ENCODE data around the genes HMGB3, DUSP9 and PNCK.

DNA sequence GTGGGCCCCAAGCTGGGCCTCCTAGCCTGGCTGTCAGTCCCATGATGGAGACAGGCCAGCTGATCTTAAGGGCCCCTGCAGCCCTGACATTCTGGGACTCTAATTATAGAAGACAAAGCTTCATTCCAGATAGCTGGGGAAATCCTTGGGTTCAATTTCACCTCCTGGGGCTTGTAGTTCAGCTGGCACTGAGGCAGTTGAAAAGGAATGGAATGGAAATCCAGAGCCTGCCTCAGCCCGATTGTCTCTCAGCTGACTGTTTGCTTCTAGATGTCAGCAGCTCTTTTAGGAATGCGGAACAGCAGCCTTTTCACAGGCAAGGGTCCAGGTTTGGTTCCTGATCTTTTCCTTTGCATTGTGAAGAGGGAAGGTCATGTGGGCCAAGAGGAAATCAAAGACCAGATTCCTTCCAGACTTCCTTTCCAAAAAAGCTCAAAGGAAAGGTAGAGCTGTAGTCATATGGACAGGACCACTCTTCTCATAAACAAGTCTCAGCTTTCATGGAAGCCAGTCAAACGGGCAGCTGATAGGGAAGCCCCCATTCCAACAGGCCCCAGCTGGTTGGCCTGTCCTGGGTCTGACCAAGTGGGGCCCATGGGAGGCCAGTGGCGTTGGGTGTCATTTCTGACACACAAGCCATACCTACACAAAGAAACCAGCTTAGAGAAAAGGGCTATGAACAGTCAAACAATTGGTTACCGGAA, 149.8 kb upstream of the MAMLD1 start:
- PRO-cap, result no peak
- RRBS, result no CpG with 5 or more reads among the region's 5 CpGs

DNA sequence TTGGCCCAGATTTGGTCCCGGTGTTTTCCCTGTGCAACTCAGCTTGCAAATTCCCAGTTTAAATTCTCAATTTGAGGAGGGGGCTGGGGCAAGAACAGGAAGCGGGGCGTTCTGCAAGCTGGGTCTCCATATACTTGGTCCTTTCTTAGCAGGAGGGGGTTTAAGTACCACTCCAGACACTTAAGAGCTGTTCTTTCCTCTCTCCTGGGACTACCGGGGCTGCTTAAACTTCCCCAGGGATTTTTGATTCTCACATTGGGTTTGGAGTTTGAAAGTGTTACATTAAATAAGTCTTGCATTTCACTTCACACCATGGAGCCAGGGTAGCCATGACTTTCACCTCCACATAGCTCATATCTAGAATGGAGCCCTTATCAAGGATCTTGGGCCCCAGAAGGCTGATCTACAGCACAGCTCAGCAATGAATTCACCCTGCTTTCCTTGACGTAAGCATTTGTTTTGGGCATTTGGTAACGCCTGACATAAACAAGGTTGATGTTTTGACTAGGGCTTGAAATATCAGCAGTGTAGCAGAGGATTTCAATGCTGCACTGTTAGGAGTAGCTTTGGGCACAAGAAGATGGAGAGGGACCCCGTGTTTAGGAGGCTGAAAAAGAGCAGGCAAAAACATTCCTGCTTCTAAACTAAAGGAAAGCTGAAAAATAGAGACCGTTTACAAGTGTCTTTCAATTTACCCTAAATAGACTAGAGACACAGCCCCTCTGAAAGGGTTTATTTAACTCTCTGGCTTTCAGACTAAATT, 64.7 kb upstream of the MAMLD1 start:
- PRO-cap, result no peak
- RRBS, result 100% methylated on average over 1 of the region's 8 CpGs

DNA sequence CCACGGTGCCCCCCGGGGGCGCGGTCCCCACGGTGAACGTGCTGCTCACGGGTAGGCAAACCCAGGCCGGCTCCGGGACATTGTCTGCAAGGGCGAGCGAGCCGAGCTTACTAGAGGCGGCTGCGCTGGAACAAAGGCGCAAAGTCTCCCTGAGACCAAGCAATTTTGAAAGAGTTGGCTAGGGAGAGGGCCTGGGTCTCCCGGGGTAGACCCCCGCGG, 1.4 kb downstream of the MAMLD1 start:
- PRO-cap, result no peak
- RRBS, result 6% methylated on average over 15 of the region's 18 CpGs

DNA sequence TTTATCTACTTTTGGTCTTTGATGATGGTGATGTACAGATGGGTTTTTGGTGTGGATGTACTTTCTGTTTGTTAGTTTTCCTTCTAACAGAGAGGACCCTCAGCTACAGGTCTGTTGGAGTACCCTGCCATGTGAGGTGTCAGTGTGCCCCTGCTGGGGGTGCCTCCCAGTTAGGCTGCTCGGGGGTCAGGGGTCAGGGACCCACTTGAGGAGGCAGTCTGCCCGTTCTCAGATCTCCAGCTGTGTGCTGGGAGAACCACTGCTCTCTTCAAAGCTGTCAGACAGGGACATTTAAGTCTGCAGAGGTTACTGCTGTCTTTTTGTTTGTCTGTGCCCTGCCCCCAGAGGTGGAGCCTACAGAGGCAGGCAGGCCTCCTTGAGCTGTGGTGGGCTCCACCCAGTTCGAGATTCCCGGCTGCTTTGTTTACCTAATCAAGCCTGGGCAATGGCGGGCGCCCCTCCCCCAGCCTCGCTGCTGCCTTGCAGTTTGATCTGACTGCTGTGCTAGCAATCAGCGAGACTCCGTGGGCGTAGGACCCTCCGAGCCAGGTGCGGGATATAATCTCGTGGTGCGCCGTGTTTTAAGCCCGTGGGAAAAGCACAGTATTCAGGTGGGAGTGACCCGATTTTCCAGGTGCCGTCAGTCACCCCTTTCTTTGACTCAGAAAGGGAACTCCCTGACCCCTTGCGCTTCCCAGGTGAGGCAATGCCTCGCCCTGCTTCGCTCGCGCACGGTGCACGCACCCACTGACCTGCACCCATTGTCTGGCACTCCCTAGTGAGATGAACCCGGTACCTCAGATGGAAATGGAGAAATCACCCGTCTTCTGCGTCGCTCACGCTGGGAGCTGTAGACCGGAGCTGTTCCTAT, 57.7 kb downstream of the MAMLD1 start:
- PRO-cap, result unidirectional peak, plus-strand start at position 494 of the sequence
- RRBS, result no CpG with 5 or more reads among the region's 31 CpGs

DNA sequence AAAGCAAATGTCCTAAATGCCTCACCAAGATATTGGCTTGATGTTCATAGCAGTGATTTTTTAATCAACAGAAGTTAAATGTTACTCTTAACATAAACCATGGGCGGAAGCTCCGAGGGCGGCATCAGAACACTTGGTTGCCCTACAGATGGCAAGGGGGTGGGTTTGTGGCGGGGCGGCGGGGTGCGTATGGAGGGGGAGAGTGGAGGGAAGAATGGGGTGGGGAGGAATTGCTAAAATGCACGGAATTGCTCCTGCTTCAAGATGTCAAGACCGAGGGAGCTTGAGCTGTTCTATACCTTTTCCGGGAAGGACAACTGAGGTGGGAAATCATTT, 480 bp upstream of the MTMR1 start:
- PRO-cap, result no peak
- RRBS, result no CpG with 5 or more reads among the region's 10 CpGs

DNA sequence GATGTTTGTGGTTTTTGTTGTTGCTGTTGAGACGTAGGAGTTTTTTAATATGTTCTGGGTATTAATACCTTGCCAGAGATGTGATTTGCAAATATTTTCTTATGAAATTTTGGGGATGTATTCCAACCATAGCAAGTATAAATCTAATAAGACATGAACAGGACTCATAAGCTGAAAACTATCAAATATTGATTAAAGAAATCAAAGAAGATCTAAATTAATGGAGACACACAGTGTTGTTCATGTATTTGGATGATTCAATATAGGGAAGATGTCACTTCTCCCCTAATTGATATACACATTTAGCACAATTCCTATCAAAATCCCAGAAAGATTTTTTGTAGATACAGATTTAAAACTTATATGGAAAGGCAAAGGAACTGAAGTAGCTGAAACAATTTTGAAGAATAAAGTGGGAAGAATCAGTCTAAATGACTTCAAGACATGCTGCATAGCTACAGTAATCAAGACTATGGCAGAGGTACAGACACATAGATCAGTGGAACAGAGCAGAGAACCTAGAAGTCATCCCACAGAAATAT, 13.3 kb downstream of the MTMR1 start:
- PRO-cap, result no peak
- RRBS, result no CpG with 5 or more reads among the region's 1 CpG

DNA sequence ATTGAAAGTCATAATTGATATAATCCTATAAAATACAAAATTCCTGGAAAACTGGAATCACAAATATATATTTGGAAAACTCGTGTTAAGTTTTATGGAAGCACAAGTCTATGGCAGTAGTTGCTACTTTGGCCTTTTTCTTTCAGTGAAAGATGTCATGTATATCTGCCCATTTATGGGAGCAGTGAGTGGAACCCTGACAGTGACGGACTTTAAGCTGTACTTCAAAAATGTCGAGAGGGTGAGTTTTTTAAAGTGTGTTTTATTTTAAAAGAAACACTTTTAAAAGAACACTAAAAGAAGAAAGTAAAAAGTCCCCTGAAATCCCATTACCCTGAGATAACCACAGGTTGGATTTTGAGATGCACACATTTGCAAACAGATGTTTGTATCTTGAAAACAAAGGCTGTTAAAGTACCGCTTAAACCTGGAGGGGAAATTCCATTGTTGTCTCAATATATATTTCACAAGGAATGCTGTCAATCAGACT, 33.9 kb downstream of the MTMR1 start:
- PRO-cap, result no peak
- RRBS, result no CpG with 5 or more reads among the region's 4 CpGs

DNA sequence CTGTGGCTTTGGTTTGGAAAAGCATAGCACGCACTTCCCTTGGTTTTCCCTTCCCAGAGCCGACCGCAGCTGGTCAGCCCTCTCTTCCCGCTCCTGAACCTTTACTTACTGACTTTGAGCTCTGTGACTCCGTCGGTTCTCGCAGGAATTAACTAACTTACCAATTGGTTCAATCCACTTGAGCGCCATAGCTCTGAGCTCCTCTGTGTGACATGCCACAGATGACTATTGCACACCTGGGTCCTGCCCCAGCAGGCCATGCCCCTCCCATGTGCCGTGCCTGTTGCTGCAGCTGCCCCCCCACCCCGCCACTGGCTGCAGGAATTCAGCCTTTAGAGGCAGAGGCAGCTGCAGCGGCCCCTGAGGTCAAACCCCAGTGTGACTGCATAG, 70.5 kb downstream of the MTMR1 start:
- PRO-cap, result no peak
- RRBS, result no CpG with 5 or more reads among the region's 11 CpGs

DNA sequence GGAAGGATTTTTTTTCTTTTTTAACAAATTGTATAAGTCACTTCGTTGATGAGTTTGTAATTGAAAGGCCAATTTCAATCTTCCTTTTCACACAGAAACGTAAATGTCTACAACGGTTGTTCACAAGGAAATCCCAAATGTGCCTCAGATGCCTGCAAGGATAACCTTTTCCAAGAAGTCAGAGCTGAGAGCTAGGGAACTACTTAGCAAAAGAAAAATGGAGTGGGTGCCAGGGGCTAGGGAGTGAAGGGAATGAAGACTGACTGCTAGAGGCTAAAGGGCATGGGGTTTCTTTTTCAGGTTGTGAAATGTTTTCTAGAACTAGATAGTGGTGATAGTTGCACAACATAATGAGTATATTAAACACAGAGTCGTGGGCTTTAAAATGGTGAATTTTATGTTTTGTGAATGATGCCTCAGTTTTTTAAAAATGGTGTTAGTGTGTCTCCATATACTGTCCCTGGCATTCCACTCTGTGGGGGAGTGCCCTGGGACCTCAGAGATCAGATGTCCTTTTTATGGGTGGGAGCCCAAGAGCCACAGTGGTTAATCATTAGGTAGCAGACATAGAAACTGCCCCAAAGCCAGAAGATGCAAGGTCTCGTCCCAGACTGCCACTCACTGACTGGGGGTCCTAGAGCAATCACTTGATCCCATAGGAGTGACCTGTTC, 53.3 kb downstream of the CD99L2 start:
- PRO-cap, result no peak
- RRBS, result no CpG with 5 or more reads among the region's 5 CpGs

DNA sequence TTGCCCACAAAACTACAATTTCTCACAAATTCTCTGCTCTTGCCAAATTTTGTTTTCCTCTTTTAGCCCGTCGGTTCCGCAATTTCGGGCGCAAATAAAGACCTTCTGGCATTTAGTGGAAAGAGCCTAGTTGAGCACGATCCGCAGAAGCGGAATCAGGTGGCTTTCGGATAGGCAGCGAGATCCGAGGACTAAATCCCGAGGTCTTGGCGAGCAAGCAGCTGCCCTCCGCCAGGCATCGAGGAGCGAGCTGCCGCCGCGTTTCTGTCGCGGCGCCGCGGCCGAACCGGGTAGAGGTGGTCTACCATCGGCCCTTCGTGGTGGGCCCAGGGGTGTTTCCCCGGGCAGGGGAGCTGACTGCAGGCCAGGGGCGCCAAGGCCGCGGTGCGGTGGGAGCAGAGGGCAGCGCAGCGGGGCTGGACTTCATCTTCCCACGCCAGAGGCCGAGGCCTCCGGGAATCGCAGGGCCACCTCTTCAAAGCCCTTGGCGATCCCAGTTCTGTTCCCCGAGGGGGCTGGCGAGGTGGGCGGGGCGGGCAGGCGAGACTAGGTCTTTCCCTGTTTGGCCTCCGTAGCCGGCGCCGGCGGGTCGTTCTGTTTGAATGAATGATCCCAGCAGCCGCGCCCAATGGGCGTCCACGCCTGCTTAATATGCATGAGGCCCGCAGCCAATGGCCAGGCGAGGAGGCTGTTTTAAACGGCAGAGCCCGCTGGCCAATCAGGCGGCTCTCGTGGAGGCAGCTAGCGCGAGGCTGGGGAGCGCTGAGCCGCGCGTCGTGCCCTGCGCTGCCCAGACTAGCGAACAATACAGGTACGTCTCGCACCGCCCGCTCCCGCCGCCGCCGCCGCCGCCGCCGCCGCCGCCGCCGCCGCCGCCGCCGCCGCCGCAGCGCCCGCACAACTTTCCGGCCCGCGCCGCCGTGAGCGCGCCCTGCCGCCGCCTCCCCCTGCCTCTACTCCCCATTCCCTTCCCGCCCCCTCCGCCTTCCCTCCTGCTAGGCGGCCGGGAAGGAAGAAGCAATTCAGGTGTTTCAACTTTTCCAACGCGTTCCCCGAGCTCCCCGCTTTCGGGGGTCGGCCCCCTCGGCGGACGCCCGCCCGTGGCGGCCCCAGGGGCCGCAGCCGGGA, at the start of gene HMGB3:
HMGB3 (plus strand) TSS at position 770 of the 1,128 bp plus-strand sequence.
- PRO-cap, result unidirectional peak, plus-strand start at position 191 of the sequence; bidirectional peak, plus-strand start at position 793 of the sequence, minus-strand start at position 604 of the sequence
- RRBS, result 3% methylated on average over 27 of the region's 121 CpGs

DNA sequence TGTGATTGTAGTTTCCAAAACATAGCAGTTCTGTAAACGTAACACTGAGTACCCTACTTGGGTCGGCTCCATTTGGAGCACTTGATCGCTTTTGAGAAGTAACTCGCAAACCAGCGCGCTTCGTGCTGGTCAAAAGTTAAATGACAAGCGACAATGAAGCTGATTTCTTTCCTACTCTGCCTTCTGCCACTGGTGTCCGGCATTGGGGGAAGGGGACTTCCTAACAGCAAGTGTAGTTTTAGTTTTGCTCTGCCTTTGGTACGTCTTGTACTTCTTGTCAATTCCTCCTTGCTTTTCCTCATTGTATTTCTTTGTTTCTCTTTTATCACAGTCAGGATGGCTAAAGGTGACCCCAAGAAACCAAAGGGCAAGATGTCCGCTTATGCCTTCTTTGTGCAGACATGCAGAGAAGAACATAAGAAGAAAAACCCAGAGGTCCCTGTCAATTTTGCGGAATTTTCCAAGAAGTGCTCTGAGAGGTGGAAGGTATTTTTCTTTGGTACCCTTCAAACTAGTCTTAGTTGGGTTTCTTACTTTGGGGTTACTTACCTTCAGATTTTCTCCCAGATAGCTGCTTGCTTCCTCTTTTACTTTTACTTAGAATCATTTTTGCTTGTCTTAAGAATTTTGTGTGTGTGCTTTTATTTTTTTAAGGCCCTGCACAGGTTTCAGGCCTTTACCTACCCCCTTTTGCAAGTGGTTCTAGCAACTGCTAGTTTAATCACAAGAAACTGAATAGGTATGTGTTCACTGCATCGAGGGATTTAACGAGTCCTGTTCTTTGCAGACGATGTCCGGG, 2.3 kb downstream of the HMGB3 start:
- PRO-cap, result no peak
- RRBS, result no CpG with 5 or more reads among the region's 16 CpGs

DNA sequence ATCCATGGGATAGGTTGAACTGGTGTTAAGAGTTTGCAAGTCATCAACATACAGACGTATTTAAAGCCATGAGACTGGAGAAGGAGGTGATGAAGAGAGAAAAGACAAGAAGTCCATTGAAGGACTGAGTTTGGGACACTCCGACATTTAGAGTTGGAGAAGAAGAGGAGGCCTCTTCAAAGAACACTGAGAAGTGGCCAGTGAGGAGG, 119 bp upstream of the CNGA2 start:
- PRO-cap, result no peak
- RRBS, result no CpG with 5 or more reads among the region's 2 CpGs

DNA sequence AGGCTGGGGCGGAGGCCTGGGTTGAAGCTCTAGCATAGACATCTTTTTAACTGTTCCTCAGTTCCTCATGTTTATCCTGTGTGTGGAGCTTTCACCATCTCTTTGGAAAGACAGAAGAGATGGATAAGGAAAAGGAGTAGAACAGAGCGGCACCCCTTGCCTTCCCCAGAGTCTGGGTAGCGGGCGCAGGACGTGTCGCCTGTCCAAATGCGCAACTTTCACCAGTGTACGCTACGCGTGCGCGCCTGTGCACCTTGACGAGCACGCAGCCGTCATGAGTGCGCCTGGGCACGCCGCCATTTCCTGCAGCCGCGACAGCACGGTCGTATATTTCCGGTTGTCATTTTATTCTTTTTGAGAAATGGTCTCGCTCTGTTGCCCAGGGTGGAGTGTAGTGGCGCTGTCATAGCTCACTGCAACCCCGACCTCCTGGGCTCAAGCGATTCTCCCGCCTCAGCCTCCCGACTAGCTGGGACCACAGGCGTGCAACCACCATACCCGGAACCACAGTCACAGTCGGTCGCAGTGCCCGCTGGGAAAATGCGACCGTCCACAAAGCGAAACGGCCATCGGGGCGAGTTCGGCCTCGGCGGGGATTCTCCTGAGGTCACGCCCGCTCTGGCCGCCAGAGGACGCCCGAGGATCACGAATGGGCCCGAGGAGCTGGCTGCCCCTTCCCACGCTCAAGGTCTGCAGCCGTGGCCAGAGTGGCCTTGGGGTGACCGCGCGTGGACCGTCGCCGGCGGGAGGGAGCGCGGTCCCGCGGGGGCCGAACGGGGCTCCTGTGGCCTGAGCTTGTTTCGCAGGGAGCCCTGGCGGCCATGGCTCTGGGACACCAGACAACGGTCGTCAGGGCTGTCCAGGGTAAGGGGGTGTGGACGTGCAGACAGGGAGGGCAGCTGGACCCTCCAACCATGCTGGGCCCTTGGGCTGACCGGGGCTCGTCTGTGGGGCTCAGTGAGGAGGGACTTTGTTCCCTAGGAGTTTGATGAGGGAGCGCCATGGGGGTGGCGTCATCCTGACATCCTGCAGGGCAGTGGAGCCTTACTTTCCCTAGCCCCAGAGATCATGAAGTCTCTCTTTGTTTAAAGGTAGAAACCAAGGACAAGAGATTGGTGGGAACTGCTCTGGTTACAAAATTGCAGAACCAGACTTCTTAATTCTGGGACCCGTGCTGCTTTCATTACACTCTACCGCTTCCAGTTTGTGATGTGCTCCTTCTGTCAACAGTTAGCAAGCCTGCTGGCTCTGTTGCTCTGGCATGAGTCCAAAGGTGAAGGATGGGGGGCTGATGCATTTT, 23.6 kb upstream of the PNMA3 start:
- PRO-cap, result bidirectional peak, plus-strand start at position 695 of the sequence, minus-strand start at position 512 of the sequence
- RRBS, result no CpG with 5 or more reads among the region's 76 CpGs

DNA sequence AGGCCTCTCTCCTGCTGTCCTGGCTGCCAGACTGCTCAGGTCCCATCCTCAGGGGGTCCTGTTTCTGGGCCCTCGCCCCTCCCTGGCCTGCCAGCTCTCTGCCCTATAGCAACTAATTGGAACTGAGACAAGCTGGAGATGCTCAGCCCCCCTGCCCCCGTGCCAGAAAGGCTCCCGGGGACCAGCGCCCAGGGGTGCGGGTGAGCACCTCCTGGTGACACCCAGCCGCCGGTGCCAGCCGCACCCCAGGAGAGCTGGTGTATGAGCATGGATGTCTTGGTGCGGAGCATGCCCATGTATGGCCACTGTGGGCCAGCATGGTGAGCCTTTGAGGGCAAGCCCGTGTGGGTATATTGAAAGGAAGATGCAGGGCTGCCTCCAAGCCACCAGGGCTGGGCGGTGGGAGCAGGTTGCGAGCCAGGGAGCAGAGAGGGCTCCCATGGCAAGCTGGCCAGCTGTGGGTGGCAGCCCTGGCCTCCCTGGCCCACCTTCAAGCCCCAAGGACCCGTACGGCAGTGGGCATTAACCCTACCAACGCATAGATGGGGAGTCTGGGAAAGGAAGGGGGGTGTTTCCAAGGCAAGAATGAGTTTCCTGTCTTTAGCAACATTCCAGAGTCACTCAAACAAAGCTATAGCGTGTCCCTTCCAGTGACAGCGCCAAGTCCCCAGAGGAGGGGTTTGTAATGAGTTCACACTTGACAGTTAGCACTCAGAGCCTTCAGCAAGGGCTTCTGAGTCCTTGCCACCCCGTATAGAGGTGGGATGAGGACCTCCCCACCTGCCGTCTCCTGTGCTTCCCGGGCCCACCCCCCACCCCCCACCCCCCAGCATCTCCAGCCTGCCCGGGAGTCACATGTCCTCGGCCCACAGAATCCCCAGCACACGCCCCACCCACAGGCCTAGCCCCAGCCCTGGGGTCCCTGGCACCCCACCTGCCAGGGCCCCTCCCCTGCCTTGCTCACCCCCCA, 1.6 kb downstream of the BGN start:
- PRO-cap, result no peak
- RRBS, result 93% methylated on average over 5 of the region's 23 CpGs

DNA sequence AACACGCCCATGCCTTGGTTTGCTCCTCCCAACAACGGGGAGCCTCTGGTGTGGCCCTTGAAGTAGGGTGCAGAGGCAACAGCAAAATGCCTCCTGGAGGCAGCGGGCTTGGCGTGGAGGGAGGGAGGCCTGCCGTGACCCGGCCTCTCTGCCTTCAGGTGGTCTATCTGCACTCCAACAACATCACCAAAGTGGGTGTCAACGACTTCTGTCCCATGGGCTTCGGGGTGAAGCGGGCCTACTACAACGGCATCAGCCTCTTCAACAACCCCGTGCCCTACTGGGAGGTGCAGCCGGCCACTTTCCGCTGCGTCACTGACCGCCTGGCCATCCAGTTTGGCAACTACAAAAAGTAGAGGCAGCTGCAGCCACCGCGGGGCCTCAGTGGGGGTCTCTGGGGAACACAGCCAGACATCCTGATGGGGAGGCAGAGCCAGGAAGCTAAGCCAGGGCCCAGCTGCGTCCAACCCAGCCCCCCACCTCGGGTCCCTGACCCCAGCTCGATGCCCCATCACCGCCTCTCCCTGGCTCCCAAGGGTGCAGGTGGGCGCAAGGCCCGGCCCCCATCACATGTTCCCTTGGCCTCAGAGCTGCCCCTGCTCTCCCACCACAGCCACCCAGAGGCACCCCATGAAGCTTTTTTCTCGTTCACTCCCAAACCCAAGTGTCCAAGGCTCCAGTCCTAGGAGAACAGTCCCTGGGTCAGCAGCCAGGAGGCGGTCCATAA, 9.2 kb upstream of the ATP2B3 start:
- PRO-cap, result no peak
- RRBS, result no CpG with 5 or more reads among the region's 25 CpGs

GRCh38 chrX:153622640-153623410, 23.9 kb upstream of the CCNQ start:
- PRO-cap, result no peak
- RRBS, result no CpG with 5 or more reads among the region's 21 CpGs

DNA sequence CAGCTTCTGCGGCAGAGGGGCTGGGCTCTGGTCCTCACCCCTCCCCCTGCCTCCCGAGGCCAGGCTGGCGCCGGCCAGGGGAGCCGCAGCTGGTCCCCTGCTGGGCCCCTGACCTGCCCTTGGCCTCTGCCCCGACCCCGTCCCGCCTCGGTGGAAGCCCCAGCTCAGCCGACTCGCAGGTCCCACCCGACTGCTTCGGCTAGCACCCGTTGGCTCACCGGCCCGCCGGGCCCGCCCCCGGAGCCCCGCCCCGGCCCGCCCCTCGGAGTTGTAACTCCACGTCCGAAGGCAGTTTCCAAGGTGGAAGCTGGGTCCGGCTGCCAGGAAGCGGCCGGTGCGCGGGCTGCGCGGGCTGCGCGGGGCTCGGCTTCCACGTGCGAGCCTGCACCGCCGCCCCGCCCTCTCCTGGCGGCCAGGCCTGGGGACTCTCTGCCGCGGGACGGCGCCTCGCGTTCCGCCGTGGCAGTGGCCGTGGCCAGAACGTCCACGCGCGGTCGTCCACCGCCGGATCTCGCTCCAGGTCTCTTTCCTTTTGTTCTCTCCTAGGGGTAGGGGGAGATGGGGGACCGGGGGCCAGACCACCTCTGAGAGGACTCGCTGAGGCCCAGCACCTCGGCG, at the start of gene DUSP9:
DUSP9 (plus strand) TSS at position 298 of the 618 bp plus-strand sequence.
- PRO-cap, result bidirectional peak, plus-strand start at position 291 of the sequence, minus-strand start at position 192 of the sequence
- RRBS, result 15% methylated on average over 8 of the region's 62 CpGs

GRCh38 chrX:153673693-153674081, at the start of gene PNCK:
PNCK (minus strand) TSS chrX:153673813.
- PRO-cap, result no peak
- RRBS, result 93% methylated on average over 27 of the region's 61 CpGs

DNA sequence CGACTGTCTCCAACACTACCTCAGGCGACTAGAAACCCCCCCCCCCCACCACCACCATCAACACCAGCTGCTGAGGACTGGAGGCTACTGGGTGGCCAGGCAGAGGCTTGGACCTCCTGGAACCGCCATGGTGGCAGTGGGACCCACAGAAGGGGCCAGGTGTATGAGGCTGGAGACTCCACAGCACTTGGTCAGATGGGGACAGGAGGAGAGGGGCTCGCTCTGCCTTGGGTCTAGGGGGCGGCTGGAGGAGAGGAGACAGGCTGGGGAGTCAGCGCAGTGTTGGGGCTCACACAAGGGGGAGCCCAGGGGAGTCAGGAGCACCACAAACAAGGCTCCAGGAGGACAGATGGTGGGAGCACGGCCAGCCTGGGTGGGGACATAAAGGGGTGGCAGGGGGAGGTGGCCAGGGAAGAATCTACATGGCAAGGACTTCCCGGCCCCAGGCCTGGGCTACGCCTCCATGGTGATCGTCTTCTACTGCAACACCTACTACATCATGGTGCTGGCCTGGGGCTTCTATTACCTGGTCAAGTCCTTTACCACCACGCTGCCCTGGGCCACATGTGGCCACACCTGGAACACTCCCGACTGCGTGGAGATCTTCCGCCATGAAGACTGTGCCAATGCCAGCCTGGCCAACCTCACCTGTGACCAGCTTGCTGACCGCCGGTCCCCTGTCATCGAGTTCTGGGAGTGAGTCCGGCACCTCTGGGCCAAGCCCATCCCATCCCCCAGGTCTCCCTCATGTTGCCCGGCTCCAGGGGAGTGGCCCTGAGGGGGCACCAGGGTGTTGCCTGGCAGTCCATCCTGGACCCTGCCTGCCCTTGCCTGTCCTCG, 3.4 kb downstream of the SLC6A8 start:
- PRO-cap, result no peak
- RRBS, result 78% methylated on average over 2 of the region's 20 CpGs

- PRO-cap, result no peak
- RRBS, result no CpG with 5 or more reads among the region's 28 CpGs
Measured at GRCh38 chrX:153695414-153696476, 8.0 kb downstream of the SLC6A8 start.

Measured in Caco-2 (cell line).